Fibroblast of the aortic adventitia (primary cell): Measurements from ENCODE around the genes DEFB131B, IL18BP and FOLR3.

DNA sequence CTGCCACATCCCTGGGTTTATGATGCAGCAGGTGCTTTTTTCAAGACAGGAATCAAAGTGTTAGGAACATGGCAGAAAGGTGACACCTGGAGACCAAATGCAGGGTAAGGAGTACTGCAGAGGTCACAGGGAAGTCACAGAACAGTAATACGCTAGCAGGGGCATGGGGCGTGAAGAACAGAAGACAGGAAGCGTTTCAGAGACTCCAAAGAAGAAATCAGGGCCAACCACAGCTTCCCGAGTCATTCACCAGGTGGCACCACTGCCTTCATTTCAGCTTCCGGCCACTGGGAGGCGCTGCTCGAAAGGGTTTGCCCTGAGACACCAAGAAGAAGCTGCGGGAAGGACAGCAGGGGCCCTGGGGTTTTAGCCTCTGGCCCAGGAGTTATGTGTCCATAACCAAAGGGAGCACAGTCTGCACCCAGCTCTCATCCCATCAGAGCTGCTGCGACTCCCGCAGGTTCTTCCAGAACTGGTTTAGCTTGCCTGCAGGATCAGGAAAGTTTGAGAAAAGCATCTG lies 32.7 kb upstream of the DEFB108B start:
- CAGE, long polyA plus RNA = no peak

GRCh38 chr11:71804634-71804878 lies 28.4 kb upstream of the DEFB108B start:
- CAGE, long polyA plus RNA = no peak

GRCh38 chr11:71878386-71878645 lies at the start of gene DEFB131B:
TSS of gene DEFB131B (plus strand) at chr11:71878453.
- CAGE, long polyA plus RNA = no peak

GRCh38 chr11:71998525-71999454 lies at the start of gene IL18BP:
TSS of gene IL18BP (plus strand) at chr11:71998909.
- CAGE, long polyA plus RNA = no peak

GRCh38 chr11:72012959-72013263 lies 14.2 kb downstream of the IL18BP start:
- CAGE, long polyA plus RNA = no peak

- CAGE, long polyA plus RNA = no peak
Measured at GRCh38 chr11:72014253-72015370, 15.9 kb downstream of the IL18BP start.

- CAGE, long polyA plus RNA = no peak
Measured at GRCh38 chr11:72015838-72016347, 17.2 kb downstream of the IL18BP start.

- CAGE, long polyA plus RNA = no peak
Measured at GRCh38 chr11:72078412-72079398, 1.6 kb downstream of the NUMA1 start.

GRCh38 chr11:72135325-72135916 lies at the start of gene FOLR3:
TSS of gene FOLR3 (plus strand) at chr11:72135725.
- CAGE, long polyA plus RNA = no peak

DNA sequence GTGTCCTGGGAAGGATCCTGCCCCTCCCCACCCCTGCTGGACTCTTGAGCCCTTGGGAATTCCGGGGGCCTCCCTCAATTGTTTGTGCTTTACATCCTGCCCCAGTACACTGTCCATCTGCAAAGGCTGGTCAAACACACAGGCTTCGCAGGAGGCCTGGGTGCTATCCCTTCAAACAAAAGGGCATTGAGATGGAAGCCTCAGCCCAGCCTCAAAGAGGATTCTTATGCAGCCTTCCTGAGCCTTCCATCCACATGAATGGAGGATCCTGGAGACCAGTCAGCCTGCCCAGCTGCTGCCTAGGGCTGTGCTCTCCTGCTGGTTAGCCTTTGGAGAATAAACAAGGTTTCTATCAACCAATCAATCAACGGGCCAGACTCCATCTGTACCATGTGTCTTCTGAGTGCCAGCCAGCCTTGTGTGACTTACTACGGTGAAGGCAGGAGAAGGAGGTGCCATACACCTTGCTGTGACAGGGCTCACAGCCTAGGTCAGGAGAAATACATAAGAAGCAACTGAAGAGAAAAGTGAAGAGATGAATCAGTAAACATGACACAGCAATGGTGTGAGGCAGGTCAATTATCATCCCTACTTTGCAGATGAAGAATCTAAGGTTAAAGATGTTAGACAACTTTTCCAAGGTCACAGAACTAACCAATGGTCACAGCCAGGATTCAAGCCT lies 16.4 kb downstream of the CLPB start:
- CAGE, long polyA plus RNA = no peak

GRCh38 chr11:72534781-72535297 lies 100.5 kb upstream of the CLPB start:
- CAGE, long polyA plus RNA = no peak

- CAGE, long polyA plus RNA = no peak
Measured at GRCh38 chr11:72600359-72601119, 73.7 kb downstream of the PDE2A start.

DNA sequence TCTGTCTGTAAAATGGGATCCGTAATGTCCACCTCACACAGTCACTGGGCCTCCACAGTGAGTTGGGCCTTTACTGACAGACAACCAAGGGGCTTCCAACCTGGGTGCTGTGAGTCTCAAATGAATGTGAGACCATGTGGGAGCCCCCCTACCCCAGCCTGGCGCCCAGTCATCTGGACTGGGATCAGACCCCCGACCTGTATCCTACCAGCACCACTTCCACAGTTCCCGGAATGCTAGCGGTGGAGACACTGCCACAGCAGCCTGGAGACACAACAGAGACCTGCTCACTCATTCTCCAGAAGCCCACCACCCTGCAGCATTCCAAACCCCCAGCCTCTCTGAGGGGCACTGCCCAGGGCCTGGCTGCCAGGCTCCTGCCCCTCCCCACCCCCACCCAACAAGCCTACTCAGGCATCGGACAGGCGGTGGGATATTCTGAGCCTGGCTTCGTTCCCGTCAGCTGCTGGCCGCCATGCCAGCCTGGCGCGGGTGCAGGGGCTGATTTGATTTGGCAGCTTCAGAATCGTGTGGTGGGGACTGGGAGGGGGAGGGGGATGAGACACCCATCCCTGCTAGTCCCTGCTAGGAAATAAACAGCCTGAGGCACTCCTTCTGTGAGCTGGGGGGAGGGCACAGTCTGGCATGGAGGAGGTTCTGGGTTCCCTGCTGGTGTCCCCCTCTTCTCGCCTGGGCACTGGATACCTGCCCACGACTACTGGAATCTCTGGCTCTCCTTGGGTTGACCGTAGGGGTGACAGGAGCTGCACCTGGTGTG lies 42.5 kb downstream of the PDE2A start:
- CAGE, long polyA plus RNA = no peak

- CAGE, long polyA plus RNA = no peak
Measured at GRCh38 chr11:72639375-72639880, 34.8 kb downstream of the PDE2A start.

DNA sequence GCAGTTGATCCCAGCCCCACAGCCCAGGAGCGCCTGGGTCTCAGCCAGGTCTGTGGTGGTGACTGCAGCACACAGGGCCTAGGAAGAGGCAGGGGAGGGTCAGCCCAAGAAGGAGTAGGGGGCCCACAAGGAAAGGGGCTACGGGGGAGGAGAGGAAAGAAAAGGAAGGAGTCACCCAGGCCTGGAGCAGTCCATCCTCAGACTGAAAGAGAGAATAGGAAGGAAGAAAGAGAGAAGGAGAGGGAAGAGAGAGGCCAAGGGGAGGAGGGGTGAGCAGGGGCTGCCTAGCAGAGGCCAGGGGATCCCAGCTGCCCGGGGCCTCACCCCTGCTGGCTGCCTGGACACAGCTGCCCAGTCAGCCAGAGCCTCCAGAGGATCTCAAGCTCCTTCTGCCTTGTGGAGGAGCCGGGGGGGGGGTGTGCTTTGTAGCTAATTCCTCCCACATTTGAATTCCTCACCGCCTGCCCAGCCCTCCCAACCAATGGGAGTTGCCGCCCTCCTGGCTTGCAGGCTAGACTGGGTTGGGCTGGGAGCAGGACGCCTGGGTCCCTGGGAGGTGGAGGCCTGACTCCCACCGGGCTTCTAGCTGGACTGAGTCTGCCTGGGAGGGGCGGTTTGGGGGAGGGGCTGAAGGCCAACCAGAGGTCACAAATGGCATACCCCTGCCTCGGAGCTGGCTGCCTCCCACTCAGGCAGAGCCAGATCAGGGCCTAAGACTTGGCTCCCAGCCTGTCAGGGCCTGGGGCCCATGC lies 29.0 kb upstream of the PDE2A start:
- CAGE, long polyA plus RNA = no peak

DNA sequence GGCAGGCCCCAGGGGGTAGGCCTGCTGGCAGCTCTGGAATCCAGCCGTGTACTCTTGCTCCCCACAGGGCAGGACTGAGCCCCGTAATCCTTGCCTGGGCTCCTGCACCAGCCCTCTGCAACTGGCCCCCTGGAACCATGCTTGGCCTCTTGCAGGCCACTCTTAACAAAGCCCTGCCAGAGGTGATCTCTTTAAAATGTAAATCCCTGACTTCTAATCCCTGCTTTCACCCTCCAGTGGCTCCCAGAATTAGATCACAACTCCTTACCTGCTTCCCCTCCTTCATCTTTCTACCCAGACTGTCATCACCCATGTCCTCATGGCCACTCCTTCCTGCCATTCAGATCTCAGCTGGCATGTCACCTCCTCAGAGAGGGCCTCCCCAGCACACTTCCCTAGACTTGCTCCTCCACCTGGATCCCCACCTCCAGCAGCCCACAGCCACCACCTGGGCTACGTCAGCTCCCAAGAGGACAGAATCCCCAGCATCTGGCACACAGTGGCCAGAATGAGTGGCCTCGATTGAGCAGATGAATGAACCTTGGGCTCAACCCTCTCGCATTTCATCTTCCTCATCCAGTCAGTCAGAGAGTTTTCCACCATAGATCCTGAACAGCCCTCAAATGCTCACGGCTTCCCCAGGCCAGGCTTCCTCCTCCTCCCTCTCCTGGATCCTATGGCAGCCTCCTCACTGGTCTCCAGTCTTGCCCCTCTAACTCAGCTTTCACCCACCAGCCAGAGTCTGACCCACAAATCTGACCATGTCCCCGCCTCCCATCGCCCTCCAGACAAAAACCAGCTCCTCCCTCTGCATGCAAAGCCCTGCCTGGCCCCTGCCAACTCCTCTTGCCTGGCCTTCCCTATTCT lies 32.0 kb upstream of the PDE2A start:
- CAGE, long polyA plus RNA = no peak

DNA sequence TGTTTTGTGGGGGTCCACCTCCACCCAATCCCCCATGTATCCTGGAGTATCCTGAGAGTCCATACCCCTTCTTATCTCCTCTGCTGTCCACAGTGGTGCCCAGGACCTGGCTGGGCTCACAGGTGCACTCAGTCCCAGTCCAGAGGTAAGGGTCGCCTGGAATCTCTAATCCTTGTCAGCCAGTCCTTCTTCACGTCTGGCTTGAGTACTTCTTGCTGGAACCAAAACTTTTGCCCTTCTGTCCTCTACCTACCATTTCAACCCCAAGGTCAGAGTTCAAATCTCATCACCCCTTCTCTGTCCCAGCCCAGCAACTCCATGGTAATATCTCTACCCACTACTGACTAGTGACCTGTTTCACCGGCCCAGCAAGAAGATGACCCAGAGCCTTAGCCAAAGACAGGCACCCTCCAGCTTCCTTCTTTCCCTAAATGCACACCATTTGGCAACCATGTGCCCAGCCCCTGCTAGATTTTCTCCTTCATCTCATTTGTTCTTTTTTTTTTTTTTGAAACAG lies 15.0 kb downstream of the ARAP1 start:
- CAGE, long polyA plus RNA = no peak

- CAGE, long polyA plus RNA = no peak
Measured at GRCh38 chr11:72741241-72741830, 10.9 kb downstream of the ARAP1 start.

- CAGE, long polyA plus RNA = no peak
Measured at GRCh38 chr11:72789640-72790254, 4.1 kb downstream of the STARD10 start.

GRCh38 chr11:72834252-72834627 lies 20.0 kb downstream of the ATG16L2 start:
- CAGE, long polyA plus RNA = no peak